Mesenchymal stem cell of the bone marrow (primary cell): ENCODE results near the gene CERS6.

DNA sequence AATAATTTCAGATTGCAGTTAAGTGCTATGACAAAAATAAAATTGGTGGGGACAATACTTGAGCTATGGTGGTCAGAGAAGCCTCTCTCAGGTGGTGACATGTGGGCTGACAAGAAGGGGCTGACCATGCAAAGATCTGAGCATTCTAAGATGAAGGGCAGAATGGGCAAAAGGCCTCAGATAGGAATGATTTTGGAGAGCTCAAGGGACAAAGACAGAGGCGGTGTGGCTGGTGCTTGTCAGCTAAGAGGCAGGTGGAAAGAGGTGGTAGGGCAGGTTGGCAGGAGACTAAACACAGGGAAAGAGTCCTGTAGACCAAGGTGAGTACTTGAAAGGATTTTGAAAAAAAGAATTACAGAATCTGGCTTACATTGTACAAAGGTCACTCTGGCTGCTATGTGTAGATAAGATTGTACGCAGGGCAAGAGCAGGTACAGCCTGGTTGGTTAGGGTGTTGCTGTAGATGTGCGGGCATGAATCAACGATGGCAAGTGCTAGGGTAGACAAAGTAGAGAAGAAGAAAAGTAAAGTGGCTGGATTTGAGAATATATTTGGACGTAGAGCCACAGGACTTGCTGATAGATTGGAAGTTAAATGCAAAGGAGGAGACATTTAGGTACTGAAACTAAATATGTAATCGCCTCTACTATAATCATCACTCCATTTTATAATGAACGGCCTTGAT is 50.6 kb downstream of the STK39 start:
- CAGE, long polyA plus RNA: no peak

DNA sequence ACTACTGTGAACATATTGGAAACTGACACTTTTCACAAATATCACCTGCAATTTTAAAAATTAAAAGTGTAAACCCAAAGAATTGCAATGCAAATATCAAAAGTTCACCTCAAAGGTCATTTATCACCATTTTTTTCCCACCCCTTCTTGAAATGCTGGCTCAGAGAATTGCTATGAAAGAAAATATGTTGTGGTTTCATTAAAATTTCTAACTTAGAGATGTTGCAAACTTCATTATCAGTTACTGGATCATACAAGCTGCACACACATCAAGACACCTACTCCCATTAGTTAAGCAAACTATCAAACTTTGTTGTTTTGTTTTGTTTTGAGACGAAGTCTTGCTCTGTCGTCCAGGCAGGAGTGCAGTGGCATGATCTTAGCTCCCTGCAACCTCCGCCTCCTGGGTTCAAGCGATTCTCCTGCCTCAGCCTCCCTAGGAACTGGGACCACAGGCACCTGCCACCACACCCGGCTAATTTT is 37.1 kb downstream of the STK39 start:
- CAGE, long polyA plus RNA: no peak

DNA sequence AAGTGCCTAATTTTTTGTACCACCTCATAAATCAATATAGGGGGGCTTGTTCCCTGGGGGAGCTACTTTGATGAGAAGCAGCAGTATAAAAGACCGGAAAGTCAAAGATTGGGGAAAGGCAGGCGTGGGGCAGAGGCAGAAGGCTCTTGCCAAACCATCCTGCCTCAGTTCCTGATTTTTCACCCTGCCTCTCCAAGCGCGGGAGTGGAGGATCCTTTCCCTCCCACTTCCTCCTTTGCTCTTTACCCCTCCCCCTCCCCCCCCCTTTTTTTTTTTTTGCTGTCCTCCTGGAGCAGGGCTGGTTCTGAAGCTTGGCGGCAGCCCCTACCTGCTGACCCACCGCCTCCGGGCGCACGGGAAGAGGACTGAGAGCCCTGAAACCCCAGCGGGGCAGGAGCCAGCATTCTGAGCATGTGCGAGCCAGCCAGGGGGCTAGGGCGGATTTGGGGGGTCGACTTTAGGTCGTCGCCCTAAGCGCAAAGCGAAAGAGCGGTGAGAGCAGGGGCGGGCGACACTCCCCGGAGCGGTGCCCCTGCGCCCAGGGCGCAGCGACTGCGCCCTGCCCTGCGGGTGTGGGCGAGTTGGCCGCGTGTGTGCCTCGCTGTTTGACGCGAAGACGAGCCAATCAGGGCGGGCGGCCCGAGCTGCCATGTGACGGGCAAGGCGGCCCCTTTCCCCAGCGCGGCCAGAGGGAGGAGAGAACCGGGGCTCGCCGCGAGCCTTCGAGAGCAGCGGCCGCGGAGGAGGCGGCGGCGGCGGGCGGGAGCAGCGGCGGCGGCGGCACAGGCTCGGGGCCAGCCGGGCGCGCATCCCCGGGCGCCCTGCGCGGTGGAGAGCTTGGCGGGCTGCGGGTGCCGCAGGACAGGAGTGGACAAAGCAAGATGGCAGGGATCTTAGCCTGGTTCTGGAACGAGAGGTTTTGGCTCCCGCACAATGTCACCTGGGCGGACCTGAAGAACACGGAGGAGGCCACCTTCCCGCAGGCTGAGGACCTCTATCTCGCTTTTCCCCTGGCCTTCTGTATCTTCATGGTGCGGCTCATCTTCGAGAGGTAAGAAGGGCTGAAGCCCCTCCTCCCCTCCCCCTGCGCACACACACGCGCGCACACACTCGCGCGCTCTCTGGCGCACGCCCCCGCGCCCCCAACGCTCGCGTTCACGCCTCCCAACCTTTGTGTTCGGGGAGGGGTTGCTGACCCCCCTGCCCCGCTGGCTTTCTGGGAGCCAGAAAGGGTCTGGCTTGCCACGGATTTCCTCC is at the start of gene CERS6:
Gene CERS6 (plus strand): TSS at position 705 of the 1,257 bp plus-strand sequence.
- CAGE, long polyA plus RNA: no peak

- CAGE, long polyA plus RNA: no peak
These were observed 34.9 kb downstream of the CERS6 start for GRCh38 chr2:168490899-168491456.

DNA sequence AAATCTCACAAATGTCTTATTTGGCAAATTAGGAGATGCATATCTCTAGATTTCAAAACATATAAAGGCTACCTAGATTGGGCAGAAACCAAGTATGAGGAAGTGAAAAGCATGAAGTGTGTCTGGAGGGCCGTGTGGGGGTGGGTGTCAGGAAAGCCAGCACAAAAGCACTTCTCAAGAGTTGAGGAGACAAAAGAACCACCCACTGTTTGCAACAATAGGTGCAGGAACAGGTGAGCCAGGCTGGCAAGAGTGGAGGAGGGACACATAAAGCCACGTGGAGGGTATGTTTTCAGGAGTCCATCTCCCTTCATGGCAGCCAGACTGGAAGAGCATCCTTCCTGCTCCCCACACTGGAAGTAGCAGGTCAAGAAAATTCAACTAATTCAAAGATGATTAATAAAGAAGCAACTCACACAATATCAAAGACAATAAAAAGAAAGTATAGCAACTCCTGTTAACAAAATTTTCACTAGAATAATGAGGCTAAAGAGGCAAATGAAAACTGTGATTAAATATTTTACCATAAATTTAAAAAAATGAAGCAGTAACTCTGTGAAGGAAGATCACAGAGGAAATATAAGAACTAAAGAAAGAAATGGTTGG is 96.5 kb downstream of the CERS6 start:
- CAGE, long polyA plus RNA: no peak

GRCh38 chr2:168612658-168613454 is 156.8 kb downstream of the CERS6 start:
- CAGE, long polyA plus RNA: no peak

DNA sequence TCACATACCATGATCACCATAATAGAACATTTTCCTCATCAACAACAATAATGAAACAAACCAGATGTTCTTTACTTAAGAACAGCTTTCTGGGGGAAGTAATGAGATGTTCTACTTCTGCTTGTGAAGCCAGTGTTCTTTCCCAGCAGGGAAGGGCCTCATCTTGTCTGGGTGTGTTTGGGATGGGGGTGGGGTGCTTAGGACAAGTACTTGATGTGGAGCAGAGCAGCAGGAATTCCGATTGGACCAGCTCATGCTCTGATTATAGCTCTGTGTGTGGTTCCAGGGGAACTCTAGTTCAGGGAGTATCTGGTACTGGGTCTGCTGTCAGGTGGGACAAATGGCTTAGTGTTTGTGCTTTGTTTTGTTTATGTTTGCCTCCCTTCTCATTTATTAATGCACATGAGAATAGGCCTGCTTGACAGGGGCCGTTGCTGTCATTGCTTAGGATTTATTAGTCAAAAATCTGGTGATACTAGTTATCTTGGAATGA is 162.9 kb upstream of the NOSTRIN start:
- CAGE, long polyA plus RNA: no peak

- CAGE, long polyA plus RNA: no peak
These were observed 152.4 kb upstream of the NOSTRIN start for GRCh38 chr2:168650010-168650374.

DNA sequence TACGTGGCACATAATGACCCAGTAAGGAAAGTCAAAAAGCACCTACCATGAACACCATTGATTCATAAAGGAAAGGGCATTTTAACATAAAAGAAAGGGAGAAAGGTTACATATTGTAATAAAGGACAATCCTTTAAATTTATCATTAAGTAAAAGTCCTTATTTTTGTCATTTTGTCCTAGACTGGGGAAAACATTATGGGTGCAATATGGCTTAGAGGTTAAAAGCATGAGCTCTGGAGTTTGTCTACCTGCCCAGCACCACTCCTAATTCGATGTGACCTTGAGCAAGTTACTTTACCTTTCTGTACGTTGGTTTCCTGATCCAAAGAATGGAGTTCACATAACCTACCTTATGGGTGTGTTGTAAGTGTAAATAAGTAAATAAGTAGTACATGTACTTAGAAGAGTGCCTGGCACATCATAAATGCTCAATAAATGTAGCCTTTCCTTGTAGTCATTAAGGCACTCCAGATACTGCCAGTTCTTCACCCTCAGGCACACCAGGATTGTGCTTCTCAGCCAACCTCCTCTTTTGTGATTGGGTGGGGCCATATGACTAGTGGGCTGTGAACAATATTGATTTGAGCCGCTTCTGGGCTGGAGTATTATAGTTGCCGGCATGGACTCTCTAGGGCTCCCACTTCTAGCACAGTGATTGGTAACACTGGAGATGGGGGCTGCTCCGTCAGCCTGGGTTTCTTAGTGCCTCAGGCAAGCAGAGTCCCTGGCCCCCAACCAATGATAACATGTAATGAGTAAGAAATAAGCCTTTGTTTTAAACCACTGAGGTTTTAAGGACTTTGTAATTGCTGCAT is 101.8 kb upstream of the NOSTRIN start:
- CAGE, long polyA plus RNA: no peak

- CAGE, long polyA plus RNA: no peak
These were observed 3.1 kb downstream of the DHRS9 start for GRCh38 chr2:169072475-169072909.

DNA sequence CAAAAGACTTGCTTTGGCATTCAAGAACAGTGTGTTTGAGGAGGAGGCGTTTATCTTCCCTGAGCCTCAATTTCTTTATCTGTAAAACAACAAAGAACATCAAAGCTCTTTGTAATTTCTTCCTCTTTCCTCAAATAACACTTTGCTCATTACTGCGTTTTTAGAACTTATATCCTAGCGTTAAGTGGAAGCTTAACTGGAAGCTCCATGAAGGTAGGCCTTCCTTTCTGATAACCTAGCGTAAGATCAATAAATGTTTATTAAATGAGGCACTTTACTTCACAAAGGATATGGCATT is 315 bp upstream of the PPIG start:
- CAGE, long polyA plus RNA: no peak

GRCh38 chr2:169712463-169713258 is 18.4 kb downstream of the PHOSPHO2 start:
- CAGE, long polyA plus RNA: no peak

DNA sequence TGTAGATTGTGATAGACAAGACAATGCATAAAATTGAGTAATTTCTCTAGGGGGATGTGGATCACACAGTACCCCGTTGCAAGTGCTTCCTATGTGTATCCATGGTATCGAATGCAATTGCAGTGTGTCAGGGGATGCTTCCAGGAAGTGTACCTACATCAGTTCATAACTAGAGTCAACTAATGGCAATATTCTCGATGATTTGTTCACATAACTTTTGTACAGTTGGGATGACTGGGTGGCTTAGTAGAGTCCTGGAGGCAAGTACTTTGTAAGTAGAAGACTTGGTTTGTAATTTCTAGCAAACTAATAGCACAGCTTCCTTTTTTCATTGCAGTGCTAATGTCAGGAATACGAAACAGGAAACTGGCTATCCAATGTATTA is 995 bp downstream of the SSB start:
- CAGE, long polyA plus RNA: no peak

GRCh38 chr2:169806786-169807367 is 8.2 kb downstream of the SSB start:
- CAGE, long polyA plus RNA: no peak

GRCh38 chr2:169810400-169811565 is 12.1 kb downstream of the SSB start:
- CAGE, long polyA plus RNA: no peak

- CAGE, long polyA plus RNA: no peak
These were observed 155.4 kb downstream of the UBR3 start for GRCh38 chr2:169982573-169983149.

- CAGE, long polyA plus RNA: no peak
These were observed 115.0 kb upstream of the MYO3B start for GRCh38 chr2:170062779-170063430.

DNA sequence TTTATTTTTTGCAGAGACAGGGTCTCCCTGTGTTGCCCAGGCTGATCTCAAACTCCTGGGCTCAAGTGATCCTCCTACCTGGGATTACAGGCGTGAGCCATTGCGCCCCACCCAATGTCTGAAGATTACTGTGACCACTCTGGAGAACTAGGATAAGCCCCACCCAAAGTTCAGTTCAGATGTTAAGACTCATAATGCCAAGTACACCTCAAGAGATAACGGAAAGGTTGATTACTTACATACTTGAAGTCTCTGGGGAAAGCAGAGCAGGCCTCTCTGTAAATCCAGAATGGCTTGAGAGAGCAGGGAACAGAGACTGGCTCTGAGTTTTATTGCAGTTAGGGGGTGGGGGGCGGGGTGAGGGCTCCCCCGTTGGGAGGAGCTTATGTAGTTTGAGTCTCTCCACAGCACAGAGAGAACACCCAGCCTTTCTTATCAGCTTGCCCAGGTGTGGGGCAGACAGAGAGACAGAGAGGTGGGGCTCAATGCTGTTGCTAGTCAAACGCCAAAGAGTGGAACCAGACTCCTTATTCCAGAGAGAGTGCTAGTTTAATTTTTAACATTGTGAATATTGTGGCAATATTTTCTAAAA is 26.4 kb upstream of the ERICH2 start:
- CAGE, long polyA plus RNA: no peak

- CAGE, long polyA plus RNA: no peak
These were observed 110.2 kb downstream of the GORASP2 start for GRCh38 chr2:171039159-171039725.

GRCh38 chr2:171081472-171082170 is 79.1 kb downstream of the TLK1 start:
- CAGE, long polyA plus RNA: no peak